ENCODE data around the gene PRAP1.

- RRBS, 2 experiments: 42 to 50% methylated on average over 4 of the region's 33 CpGs
These were observed 29.3 kb downstream of the CFAP46 start for GRCh38 chr10:132913021-132913573.

DNA sequence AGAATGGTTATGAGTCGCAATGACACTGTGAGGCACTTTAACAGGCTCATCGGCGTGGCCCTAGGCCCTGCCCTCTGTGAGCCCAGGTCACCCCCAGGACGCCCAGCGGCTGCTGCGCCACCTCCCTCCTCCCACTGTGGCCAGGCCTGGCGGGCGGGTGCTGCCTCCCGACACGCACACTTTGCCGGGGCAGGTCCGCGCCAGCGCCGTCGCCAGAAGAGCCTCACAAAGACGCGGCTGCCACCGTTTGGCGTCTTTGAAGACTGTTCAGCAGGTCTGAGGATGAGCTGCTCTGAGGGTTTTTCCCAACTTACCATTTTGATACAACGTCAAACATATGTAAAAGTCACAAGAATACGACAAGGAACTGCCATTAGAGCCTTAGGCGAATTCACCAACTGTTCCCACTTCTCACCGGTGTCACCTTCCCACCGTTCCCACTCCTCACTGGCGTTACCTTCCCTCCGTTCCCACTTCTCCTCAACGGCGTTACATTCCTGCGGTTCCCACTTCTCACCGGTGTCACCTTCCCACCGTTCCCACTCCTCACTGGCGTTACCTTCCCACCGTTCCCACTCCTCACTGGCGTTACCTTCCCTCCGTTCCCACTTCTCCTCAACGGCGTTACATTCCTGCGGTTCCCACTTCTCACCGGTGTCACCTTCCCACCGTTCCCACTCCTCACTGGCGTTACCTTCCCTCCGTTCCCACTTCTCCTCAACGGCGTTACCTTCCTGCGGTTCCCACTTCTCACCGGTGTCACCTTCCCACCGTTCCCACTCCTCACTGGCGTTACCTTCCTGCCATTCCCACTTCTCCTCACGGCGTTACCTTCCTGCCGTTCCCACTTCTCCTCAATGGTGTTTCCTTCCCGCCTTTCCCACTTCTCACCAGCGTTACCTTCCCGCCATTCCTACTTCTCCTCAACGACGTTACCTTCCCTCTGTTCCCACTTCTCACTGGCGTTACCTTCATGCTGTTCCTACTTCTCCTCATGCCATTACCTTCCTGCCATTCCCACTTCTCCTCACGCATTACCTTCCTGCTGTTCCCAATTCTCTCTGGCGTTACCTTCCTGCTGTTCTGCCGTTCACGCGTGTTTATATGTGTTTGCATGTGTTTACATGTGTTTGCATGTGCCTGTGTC, 22.7 kb upstream of the CFAP46 start:
- RRBS, 2 experiments: no CpG with 5 or more reads among the region's 63 CpGs

DNA sequence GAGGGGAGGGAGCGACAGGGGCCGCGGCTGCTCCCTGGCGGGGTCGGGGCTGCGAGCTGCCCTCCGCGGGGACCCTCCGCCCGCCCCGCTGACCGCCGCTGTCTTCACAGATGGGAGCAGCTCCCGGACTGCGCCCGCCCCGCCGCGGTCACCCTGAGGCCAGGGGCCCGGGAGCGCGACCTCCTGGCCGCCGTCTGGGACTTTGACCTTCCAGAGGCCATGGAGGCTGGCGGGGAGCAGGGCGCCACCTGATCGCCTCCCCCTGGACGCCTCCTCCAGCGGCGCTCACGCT, 820 bp downstream of the ADGRA1 start:
- RRBS, 2 experiments: 3% methylated on average over 11 of the region's 31 CpGs

GRCh38 chr10:133117783-133118212, 30.1 kb downstream of the ADGRA1 start:
- RRBS, 2 experiments: no CpG with 5 or more reads among the region's 7 CpGs

GRCh38 chr10:133224935-133225512, 5.0 kb upstream of the UTF1 start:
- RRBS, 2 experiments: no CpG with 5 or more reads among the region's 17 CpGs

GRCh38 chr10:133274798-133275565, 1.7 kb downstream of the ADAM8 start:
- RRBS, 2 experiments: 2 to 4% methylated on average over 4 of the region's 22 CpGs

DNA sequence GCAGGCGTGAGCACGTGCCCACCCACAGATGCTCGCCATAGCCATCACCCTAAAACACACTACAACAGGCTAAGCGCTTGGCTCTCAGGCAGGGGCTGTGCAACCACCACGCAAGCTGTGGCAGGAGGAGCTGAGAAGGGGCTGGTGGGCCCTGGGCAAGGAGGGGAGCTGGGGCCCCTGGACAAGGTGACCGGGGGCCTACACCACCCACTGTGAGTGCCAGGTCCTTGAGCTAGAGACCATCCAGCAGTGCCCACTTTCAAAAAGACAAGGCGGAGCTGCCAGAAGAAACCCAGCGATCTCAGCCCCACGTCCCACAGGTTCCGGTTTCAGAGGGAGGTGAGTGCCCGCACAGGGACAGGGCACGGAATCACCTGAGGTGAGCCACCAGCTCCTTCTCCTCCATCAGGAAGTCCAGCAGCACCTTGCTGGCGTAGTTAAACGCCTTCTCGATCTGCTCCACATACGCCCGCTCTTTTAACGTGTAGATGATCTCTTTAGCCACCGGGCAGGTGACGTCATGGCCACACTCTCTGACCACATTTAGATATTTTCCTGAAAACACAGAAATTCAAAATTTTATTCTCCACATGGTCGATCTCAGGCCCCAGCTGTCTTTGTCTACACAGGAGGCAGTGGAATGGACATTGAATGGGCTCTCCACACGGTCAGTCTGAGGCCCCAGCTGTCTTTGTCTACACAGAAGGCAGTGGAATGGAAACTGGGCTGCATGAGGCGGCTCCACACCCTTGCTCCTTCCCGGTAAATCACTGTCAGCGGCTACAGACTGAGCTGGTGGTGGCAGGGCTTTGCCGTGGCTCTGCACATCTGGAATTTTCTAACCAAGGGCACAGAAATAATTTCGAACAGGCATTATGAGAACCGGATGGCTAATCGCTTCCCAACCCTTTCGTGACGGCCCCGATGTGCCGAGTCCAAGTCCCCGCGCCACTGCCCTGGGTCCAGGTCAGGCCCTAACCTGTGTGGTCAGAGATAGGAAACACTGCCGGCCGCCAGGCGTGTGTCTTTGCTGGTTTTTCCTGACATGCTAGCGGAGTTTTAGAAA, 12.1 kb upstream of the ADAM8 start:
- RRBS, 2 experiments: no CpG with 5 or more reads among the region's 39 CpGs

GRCh38 chr10:133347120-133348194, at the start of gene PRAP1:
Gene PRAP1 (plus strand): TSS chr10:133347373.
- RRBS, 2 experiments: no CpG with 5 or more reads among the region's 23 CpGs

DNA sequence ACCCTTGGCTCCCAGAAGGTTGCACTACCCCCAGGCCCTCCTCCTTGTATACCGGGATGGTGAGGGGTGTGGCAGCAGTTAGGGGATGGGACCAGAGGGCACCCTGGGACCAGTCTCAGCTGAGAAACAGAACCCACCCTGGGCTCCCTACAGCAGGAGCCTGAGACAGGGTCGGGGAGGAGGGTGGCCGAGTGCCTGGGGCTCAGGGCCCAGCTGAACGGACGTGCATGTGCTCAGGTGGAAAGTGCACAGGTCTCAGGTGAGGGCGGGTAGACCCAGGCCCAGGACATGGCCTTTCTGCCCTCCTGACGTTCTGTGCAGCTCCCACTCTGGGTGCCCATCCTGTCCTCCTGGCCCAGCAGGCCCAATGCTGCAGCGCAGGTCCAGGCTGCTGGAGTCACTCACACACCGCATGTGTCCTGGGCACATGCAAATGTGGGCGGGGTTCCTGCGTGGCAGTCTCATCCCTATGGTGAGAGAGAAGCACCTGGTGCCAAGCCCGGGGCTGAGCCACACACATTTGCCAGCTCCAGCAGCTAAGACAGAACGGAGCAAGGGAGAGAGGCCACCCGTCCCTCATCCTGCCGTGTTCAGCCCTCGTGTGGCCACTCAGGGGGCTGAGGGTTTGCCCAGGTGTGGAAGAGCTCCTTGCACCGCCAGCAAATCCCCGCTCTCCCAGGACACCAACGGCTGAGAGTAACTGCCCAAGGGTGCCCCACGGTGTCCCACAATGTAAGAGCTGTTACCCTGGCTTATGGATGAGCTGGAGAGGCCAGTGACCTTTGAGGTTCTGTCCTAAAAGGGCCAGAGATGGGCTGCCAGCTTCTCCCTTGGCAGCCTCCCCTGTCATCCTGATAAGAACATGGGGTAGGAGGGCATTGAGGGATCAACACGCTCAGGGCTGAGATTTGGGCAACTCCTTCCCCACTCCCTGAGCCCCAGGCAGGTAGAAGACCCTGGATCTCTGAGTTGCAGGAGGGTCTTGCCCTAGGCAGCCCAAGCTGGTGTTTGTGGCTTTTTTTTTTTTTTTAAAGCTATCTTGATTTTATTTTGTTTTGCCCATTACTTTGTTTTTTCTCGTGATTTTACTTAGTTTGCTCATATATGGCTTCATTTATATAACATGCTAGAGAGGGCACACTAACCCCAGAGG, 4.5 kb downstream of the FUOM start:
- RRBS, 2 experiments: 70% methylated on average over 1 of the region's 22 CpGs; no CpG with 5 or more reads in 1 of the 2 experiments

GRCh38 chr10:133413491-133414101, 10.8 kb downstream of the SPRN start:
- RRBS, 2 experiments: no CpG with 5 or more reads among the region's 8 CpGs

DNA sequence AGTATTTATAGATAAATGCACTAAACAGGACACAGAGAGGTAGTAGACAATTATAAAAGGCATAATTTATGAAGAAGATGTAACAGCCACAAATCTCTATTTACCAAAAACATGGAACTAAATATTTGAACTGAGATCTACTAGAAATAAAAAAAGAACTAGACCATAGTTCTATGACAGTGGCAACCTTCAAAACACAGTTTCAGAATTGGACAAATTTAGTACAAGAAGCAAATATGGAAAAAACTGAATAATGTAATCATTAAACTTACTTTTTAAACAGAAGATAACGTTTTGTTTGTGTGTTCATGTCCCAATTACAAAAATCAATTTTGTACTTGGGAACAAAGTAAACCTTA, 15.5 kb upstream of the CYP2E1 start:
- RRBS, 2 experiments: no CpG with 5 or more reads among the region's 1 CpG

DNA sequence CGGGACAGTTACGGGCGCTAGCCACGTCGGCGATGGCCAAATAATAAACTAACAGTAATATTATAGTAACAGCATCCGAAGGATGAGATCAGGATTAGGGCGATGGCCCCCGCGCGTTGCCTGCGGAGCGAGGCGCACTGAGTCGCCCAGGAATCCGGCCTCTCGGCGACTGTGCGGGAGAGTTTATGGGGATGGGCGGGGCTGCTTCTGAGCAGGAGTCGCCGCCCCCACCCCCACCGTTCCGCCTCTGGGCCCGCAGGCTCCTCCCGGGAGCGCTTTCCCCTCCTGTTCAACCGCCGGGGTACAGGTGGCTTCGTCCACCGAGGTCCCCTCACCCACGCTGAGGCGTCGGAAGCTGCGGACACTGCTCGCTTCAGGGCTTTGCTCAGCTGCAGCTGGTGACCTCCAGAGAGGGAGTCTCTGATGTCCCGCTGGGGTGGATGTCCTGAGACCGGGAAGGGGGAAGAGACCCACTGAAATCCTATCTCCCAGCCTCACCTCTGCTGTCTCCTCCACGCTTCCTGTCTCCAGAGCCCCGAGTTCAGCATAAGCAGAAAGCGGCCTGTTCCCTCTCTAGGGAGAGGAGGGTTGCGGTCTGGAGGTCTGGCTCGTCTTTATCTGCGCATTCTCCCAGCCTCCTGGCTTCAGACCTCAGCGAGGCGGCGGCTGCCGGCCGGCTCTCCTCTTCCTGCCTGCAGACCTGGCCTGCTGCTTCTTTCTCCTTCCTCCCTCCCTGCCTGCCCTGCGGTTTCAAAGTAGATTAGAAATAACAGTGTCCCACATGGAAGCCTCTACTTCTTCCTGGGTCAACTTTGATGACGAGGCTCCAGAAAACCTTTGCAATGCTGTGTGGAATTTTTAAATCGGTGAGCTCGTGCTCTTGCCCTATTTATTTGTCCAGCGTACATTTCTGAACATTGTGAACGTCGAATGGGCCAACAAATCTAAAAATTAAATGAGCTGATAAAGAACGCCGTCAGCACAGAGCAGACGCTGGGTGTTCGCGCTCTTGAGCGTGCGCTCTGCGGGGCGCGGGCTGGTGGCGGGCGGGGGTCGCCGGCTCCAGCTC, 1.9 kb downstream of the CYP2E1 start:
- RRBS, 2 experiments: 3 to 21% methylated on average over 1 of the region's 70 CpGs

GRCh38 chr10:133542345-133542708, 15.2 kb downstream of the CYP2E1 start:
- RRBS, 2 experiments: no CpG with 5 or more reads among the region's 4 CpGs

Measured in bronchial epithelial cell (primary cell).